Mesangial cell (primary cell): ENCODE results near the gene GPRIN3.

DNA sequence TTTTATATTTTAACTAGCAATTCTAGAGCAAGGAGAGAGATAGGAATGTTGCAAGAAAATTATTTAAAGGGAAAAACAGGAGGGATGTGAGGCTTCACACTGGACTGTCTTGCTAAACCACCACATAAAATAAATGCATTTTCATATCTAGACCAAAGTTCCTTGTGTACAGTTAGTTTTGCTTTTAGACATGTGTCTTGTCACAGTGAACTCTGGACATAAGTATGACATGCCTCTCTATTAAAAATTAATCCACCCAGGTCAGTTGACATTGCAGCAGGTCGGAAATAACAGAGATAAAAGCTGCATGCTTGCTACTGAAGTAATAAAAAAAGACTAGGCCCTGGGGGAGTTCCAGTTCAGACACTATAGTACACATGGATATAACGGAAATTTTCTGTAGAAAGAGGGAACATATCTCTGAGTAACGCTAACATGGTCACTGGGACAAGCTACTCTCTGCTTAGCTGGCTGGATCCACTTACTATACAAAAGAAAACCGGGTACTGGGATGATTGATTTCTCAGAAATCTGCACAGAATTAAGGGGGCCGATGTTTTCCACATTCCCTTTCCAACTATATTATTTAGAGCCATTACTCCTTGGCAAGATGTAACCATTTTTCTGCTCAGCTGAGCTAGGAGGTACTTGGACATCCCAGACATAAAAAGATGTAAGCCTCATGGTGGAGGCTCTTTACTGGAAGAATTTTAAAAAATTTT lies 56.5 kb upstream of the NAP1L5 start:
- RAMPAGE, long total RNA = no peak

DNA sequence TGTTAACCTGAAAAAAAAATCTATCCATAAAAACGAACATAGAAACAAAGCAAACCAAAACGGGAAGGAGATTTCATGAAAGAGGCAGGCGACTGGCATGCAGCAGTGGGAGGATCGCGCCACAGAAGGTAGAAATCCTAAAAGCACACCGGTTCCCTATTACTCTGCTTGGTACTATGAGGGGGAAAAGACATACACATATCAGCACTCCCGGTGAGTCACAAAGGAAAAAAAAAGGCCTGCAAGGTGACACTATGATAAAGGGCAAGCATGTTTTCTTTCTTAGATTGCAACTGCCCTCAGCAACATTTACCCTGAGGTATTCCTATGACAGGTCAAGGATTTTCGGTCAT lies 60.6 kb upstream of the NAP1L5 start:
- RAMPAGE, long total RNA = no peak

- RAMPAGE, long total RNA = no peak
Measured at GRCh38 chr4:88802587-88802874, 104.9 kb upstream of the NAP1L5 start.

- RAMPAGE, long total RNA = no peak
Measured at GRCh38 chr4:88822983-88824056, 125.7 kb upstream of the NAP1L5 start.

GRCh38 chr4:88960444-88960907 lies 96.5 kb downstream of the FAM13A start:
- RAMPAGE, long total RNA = no peak

DNA sequence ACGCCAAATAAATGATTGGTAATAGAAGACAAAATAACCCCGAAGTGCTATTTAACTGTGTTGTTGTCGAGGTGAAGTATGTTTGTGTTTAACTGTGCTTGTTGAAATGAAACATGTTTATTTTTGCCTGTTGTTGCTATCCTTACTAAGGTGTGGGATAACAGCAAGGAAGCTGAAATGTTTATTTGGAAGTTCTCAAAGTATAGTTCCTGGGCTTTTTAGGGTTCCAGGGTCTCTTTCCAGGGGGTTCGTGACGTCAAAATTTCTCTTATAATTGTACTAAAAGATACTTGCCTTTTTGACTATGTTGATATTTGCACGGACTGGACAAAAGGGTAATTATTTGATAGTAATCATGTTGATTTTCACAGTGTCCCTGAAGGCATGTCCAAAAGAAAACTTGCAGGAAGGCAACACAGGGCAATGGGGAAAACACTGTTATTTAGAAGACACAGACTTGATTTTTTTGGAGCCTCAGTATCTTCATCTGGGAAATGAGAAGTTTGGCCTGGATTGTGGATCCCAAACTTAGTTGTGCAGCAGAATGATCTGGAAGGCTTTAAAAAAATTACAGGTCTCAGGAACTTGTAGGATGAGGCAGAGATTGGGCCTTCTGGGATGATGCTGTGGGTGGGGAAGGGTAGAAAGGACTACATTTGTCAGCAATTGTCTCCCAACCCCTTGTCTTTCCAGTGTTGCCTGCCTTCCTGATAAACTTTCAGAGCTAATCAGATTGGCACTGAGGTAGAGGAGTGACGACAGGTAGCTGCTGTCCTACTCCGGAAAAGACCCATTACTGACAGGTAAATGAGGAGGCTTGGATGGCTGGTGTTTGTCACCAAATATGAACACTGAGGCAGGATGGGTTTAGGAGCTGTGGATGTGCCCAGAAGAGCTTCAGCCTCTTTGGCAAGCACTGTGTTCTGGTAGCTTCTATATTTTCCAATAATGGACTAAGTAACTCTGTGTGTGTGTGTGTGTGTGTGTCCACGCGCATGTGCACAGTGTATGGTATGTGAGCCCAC lies 33.1 kb downstream of the GPRIN3 start:
- RAMPAGE, long total RNA = no peak

GRCh38 chr4:89284453-89285201 lies 23.0 kb downstream of the GPRIN3 start:
- RAMPAGE, long total RNA = no peak

DNA sequence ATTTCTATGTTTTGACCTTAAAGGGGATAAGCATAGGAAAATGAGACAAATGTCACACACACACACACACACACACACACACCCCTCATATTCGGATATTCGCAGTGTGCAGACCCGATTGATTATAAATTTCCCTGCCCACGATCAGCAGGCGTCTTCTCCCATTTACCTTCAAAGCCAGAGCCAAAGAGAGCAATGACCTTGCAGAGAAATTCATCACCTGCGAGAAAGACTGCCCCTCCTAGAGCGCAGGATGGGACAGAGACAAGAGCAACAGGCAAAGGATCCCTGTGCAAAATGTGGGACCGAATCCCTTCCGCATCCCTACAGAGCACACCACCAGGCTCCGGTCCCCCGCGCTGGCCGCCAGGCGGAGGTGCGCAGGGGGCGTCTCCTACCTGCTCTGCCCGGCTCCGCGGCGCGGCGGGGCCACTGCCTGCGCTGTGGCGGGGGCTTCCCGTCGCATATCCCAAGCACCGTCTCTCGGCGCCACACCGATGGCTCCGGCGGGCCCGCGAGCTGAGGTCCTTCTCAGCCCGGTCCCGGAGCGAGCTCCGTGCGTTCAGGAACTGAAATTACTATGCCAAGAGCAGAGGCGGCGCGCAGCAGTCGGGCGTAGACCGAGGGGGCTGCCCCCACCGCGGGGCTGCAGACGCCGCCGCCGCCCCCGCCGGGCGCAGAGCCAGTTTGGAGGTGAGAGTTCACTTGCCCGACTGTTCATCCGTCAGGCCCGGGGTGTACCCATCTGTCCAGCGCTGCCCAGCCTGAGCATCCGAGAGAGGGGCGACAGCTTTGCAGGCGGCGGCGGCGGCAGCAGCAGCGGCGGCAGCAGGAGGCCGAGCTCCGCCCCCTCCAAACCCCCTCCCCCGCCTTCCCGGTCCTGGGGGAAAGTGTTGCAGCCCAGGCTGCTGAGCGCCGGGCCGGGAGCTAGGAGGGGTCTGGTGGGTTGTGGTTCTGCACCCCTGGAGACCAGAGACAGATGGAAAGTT lies at the start of gene GPRIN3:
Gene GPRIN3 (minus strand): TSS at position 584 of the 989 bp plus-strand sequence.
- RAMPAGE, long total RNA = no peak

DNA sequence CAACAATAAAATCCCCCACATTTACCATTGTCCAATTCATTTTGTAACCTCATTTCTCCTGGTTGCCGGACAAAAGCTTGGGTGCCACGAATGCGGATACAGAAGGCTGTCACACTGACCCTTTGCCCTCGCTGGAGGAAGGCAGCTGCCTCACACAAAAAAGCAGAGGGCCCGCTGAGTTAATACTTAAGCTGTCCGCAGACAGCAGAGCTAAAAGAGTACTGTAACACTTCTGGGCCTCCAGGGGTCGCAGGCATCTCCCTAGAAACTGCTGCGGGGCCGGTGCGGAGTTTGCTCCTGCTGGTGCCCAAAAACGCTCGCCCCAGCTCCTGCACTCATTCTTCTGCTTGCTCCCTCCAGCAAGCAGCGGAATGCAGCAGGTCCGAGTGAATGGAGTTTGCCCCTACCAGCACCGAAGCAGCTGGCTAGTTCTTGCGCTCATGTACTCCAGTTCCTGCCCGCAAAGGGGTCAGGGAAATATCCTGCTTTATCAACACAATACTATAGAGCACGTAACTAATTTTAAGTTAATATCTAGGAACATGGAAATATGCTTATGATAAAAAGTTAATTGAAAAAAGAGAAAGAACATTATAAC lies 195.8 kb downstream of the SNCA start:
- RAMPAGE, long total RNA = no peak

- RAMPAGE, long total RNA = no peak
Measured at GRCh38 chr4:89753453-89753796, 83.5 kb downstream of the SNCA start.

GRCh38 chr4:89898287-89898971 lies 3.8 kb downstream of the MMRN1 start:
- RAMPAGE, long total RNA = no peak

- RAMPAGE, long total RNA = no peak
Measured at GRCh38 chr4:89929320-89930159, 34.9 kb downstream of the MMRN1 start.

GRCh38 chr4:94410062-94410357 lies 41.7 kb upstream of the PDLIM5 start:
- RAMPAGE, long total RNA = no peak

DNA sequence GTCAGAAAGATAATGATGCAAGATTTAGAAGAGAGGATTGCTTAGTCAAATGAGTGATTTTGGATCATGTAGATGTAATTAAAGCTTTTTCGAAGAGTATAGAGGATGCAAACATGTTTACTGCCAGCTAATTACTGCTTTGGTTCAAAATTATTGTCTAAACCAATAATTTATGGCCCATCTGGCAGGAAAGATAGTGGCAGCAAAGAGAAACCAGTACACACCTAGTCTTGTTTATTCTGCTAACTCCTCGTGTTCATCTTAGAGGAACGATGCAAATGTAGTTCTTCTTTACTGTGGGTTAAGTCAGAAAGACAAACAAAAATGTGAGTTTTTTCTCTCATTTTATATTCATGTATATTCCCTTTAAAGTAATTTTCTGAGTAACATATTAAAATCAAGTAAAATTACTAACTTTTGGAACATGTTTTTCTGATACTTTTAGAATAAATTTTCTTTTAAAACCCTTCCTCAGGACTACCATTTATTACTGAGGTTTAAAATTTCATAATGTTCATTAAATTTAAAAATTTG lies 82.2 kb downstream of the PDLIM5 start:
- RAMPAGE, long total RNA = no peak

- RAMPAGE, long total RNA = no peak
Measured at GRCh38 chr4:94654017-94654886, 103.5 kb upstream of the BMPR1B start.

DNA sequence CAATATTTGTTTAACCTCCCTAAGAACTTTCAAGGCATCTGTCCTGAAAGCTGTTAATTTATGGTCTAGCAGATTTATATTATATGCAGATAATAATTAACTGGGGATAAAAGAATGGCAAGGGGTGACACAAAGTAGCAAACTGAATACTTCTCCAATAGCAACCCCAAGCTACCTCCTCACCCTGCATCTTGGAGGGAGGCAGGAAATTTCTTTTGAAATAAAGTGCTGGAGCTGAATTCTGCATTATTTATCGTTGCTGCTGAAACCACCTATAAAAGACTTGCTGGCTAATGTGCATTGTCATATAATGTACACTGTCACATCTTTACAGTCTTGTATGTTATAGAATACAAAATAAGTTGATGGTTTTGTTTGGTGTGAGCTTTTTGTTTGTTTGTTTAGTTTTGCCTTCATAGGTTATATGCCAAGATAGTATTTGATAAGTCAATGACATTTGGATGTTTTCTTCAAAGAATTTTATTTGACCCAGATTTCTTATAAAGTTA lies 91.5 kb upstream of the BMPR1B start:
- RAMPAGE, long total RNA = no peak

- RAMPAGE, long total RNA = no peak
Measured at GRCh38 chr4:94670778-94671368, 86.9 kb upstream of the BMPR1B start.

- RAMPAGE, long total RNA = no peak
Measured at GRCh38 chr4:94758304-94759329, 862 bp downstream of the BMPR1B start.

DNA sequence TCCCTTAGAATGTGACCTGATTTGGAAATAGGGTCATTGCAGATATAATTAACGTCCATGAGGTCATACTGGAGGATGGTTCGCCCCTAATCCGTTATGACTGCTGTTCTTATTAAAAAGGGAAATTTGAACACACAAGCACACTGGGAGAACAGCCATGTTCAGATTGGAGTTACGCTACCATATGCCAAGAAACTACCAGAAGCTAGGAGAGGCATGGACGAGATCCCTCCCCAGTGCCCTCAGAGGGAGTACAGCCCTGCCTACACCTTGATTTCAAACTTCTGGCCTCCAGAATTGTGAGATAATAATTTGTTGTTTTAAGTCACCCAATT lies 1.8 kb upstream of the RAP1GDS1 start:
- RAMPAGE, long total RNA = no peak

DNA sequence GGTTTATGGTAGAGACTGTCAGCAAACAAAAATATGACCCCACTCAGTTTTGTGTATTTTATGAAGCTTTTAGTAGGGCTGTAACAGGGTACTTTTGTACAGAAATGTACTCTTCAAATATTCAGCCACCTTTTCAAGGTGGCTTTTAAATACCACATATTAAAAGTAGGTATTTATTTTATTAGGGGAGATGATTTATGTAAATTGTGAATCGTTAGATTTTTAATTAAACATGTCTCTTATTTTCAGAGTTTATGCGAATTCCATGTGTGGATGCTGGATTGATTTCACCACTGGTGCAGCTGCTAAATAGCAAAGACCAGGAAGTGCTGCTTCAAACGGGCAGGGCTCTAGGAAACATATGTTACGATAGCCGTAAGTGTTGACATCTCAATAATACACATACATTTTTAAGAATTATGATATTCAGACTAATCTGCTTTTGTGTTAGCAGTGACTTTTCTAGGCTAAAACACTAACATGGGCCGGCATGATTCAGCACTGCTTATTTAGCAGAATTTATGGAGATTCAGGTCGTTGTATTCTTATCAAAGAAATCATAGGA lies 91.1 kb downstream of the RAP1GDS1 start:
- RAMPAGE, long total RNA = no peak